ENCODE results near the gene CELF2.

DNA sequence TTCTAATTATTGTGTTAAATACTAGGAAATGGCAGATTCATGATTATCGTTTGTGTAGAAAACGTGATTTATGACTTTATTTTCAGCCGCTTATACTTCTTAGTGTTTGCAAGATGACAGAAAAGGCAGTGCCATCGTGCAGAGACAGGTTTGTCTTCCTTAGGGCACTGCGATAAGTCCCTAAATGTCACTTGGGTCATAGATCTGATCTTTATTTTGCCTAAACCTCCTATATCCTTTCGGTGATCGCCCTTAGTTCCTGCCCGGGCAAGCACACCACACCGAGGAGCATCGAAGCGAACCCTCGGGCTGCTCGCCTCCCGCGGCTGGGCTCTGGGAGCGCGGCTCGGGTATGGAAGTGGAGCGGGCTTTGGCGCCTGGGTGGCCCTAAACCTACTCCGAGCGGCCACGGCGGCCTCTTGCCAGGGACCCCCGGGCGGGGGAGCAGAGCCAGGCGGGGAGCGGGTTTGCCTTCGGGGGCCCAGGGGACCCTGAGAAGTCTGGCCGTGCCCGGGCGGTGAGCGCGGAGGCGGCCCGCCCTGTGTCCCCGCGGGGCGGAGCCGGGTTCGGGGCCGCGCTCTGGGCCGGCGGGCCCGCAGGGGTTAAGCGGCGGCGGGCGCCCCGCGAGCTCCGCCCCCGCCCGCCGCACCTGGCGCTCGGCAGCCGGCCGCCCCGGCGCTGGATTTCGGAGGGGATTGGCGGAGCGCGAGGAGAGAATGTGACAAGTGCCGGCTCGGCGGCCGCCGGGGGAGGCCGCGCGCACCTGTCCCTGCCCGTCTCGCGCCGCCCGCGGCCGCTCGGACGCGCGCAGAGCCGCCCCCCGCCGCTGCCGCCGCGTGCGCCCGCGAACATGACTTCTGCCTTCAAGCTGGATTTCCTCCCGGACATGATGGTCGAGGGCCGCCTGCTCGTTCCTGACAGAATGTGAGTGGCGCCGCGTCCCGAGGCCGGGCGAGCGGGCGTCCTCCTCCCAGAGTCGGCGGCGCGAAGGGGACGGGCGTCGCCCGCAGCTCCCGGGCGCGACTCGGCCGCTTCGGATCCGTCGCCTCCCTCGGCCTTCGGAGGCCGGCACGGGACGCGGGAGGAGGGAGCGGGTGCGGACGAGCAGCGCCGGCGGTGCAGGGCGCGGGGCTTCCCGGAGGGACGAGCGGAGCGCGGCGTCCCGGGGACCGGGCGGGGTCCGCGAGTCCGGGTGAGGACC lies at the start of gene CELF2:
CELF2 (plus strand) TSS at position 633 of the 1,201 bp plus-strand sequence.
- RRBS: 2% methylated on average over 75 of the region's 148 CpGs

GRCh38 chr10:11020078-11020277 lies 2.3 kb downstream of the CELF2 start:
- RRBS: no CpG with 5 or more reads among the region's 3 CpGs

DNA sequence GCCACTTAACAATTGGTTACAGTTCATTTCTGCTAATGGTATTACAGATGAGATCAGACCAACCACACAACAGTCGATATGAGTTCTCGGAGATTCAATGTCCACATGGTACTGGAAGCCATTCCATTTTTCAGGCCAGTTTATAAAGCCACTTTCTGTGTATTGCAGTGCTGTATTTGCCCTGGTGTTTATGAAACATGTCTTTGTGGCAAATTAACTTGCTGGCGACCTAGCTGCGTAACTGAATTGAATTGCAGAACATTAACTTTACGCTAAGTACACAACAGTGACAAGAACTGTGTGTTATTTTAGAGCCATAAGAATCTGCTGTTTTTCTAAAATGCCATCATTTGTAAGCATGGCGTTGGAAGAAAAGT lies 76.3 kb downstream of the CELF2 start:
- RRBS: no CpG with 5 or more reads among the region's 6 CpGs

DNA sequence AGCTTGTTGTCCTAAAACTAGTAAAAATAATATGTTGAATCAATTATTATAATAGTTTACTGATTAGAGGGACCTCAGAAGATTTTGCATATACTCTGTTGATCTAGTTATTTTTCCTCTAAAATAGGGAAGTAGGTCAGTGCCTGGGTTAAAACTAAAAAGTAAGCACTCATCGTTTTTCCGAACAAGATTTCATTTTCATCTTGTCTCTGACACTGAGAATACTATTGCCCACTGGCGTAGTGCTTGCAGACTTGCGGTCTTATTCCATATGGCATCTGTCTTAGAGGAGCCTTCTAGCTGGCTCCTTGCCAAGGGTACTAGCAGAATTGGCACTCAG lies 143.3 kb downstream of the CELF2 start:
- RRBS: no CpG with 5 or more reads among the region's 4 CpGs

GRCh38 chr10:11166777-11167810 lies 149.4 kb downstream of the CELF2 start:
- RRBS: no CpG with 5 or more reads among the region's 12 CpGs

DNA sequence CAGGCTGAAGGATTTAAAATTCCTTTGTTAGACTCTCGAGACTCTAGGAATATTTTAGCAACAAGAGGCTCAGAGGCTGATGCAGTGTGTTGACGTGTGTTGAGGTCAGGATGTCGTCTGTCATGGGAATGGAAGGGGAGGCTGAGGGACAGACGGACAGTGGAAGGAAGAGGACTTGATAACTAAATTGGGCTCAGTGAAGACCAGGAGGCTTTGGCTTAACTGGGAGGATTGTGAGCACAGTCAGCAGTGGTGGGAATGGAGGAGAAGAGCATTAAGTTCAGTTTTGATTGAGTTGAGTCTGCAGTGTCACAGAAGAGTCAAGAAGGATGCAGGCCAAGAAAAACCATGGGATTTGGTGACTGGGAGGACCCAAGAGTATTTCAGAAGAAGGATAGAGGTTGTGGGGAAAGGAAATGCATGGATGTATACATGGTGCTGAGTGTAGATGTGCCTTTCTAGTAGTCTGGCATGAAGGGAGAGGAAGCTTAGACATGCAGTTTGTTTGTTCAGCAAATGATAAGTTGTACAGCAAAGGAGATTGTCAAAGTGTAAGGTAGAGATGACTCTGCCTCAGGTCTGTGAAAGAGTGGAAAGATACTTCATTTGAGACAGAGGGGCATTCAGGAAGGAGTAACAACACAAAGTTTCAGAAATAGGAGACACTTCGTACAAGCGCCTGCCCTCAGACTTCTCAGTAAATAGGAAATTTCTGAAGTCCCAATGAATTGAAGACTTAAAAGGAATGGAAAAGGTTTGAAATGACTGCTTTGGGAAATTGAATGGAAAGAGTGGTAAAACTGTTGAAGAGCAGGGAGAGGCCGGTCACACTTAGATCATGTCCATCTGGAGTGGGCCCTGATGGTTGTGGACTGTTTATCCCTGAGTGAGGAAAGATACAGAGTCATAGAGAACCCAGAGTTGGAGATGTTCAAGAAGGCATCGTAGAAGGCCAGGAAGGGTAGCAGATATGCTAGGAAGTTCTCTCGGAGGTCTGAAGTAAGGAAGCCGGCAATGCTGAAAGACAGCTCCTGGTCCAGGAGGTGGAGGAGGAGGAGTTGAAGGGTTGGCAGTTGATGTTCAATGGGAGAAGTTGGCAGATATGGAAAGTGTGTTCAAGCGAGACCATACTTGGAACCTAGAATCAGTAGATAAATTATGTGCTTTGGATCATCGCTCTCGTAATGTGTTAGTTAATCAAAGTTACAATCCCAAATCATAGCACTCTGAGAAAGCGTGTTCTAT lies 152.4 kb downstream of the CELF2 start:
- RRBS: no CpG with 5 or more reads among the region's 14 CpGs

GRCh38 chr10:11178437-11179155 lies 160.9 kb downstream of the CELF2 start:
- RRBS: no CpG with 5 or more reads among the region's 11 CpGs

DNA sequence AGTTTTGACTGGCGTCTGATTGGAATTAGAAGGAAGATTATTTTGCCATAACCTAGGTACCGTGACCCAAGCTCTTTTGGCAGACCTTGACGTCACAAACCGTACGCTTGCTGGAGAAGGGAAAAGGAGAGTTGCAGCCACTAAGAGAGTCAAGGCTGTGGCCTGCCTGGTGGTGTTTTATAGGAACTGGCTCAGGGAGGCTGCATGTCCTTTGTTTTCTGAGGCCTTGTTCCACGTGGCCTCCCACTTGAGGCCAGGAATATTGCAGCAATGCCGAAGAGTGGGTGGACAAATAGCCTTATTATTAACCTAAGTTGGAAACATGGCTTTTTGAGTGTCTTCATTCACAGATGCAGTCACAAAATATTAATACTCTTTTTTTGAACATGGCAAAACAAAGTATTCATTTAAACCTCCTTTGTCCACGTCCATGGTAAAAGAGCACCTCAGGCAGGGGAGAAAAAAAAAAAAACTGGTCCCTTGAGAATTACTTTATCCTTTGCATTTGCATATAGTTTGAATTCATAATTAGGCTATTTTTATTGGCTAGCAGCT lies 178.0 kb downstream of the CELF2 start:
- RRBS: no CpG with 5 or more reads among the region's 8 CpGs

- RRBS: no CpG with 5 or more reads among the region's 3 CpGs
Measured at GRCh38 chr10:11201856-11202088, 184.1 kb downstream of the CELF2 start.

DNA sequence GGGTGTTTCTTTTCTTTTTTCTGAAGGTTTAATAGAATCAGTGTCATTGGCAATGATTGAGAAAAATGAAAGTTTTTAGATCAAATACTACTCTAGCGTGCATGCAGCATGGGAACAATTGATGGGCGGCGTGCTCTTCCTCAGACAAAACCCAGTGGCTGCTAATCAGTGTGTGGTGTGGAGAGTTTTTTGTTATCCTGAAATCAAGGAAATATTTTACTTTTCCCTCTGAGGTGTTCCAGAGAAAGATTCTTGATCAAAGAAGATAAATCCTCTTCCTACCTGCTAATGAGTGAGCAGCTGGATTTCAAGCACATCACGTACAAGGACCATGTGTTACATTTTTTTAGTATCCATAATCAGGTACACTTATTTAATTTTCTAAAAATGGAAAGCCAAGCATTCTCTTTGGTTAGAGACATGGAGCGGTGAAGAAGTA lies 185.4 kb downstream of the CELF2 start:
- RRBS: no CpG with 5 or more reads among the region's 5 CpGs

DNA sequence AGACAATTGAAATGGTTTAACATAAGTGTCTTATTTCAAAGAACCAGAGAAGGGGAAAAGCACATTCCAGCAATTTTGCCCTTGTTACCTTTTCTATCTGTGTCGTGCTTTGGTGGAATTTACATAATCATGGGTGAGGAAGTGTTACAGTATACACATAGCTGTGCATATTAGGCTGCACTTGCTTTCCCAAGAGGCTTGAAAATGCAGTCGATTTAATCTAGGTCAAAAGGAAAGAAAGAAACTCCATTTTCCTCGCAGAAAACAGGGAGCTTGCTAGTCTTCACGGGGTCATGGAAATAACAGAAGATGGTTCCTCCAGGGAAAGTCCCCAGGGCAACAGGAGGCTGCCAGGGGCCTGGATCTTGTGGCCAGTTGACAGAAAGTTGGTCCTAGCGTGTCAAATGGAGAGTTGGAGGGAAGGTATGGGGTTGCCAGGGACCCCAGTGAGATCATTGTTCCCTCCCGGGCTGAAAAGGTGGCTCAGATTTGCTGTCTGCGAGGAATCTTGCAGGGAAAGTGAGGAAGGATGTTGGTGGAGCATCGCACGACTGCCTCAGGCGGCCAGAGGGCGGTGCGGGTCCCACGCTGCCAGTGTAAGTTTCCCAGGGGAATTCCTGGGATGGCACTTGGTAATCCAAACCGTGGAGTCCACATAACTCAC lies 189.5 kb downstream of the CELF2 start:
- RRBS: no CpG with 5 or more reads among the region's 14 CpGs

- RRBS: no CpG with 5 or more reads among the region's 8 CpGs
Measured at GRCh38 chr10:11232981-11233459, 215.3 kb downstream of the CELF2 start.

- RRBS: no CpG with 5 or more reads among the region's 19 CpGs
Measured at GRCh38 chr10:11242309-11243050, 224.8 kb downstream of the CELF2 start.

GRCh38 chr10:11256859-11257459 lies 239.3 kb downstream of the CELF2 start:
- RRBS: 98% methylated on average over 2 of the region's 16 CpGs

- RRBS: no CpG with 5 or more reads among the region's 16 CpGs
Measured at GRCh38 chr10:11332076-11333119, 279.1 kb downstream of the USP6NL start.

DNA sequence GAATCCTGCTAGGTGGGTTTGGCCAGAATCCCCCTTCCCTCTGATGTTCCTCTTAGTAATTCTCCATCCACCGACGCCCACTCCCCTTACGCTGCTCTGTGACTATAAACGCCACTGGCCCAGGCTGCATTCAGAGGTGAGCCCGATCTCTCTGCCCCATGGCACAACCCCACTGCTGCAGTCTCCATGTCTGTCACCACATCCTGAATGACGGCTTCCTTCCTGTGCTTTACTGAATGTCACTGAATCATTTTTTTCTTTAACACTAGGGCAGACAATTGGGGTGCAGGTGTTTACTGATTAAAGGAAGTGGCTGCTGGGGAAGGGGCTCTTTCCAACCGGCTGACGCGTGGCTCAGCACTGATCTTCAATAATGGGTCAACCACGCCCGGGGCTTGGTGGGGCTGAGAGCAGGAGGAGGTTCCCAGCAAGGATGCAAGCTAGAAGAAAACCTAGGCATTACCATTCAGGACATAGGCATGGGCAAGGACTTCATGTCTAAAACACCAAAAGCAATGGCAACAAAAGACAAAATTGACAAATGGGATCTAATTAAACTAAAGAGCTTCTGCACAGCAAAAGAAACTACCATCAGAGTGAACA lies 208.3 kb downstream of the USP6NL start:
- RRBS: 100% methylated on average over 5 of the region's 11 CpGs

- RRBS: no CpG with 5 or more reads among the region's 16 CpGs
Measured at GRCh38 chr10:11454161-11455610, 156.8 kb downstream of the USP6NL start.

DNA sequence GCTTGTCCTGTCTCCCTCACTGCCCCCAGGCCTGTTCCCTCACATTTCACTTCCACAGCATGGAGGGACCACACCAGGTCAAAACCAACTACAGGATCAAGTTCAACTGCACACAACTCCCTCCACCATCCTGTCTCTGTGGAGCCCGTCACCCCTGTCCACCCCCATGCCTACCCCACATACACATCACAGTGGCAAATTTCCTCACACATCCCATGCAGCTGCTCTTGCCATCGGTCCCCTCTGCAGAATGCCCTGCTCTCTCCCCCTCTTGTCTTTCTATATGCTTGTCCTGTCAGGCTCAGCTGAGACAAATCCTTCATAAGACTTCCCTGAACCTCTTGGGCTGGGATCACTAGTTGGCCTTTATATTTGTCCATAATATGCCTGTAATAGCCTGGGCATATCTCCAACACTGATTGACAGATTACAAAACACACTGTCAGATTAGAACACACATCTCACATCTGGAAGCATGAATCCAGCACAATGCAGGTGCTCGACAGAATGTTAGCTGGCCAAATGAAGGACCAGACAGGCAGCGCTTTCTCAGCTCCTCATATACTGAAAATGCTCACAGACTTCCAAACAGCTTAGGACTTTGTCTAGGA lies 153.9 kb downstream of the USP6NL start:
- RRBS: no CpG with 5 or more reads among the region's 4 CpGs

DNA sequence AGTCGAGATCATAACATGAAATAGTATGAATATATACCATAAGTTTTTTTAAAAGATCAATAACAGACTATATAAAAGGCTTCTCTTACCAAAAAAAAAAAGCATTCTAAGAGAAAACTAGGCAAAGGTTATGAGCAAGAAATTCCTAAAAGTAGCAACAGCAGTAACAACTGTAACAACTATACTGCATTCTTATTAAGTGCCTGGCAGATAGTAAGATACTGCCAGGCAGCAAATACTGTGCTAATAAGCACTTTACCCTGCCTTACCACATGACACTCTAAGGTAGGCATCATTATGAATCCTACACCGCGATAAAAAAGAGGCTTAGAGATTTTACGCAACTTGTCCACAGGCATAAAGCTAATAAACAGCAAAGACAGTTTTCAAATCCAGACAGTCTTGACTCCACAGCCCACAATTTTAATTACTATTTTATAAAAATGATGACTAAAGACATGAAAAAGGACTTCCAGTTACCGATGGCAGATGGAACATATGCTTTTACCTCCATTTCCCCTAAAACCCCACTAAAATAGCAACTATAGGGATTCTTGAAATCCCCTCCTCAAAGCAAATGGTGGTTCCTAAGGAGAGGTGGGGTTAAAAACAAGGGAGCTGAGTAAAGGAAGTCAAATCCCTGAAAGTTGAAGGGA lies 83.1 kb downstream of the USP6NL start:
- RRBS: no CpG with 5 or more reads among the region's 5 CpGs

DNA sequence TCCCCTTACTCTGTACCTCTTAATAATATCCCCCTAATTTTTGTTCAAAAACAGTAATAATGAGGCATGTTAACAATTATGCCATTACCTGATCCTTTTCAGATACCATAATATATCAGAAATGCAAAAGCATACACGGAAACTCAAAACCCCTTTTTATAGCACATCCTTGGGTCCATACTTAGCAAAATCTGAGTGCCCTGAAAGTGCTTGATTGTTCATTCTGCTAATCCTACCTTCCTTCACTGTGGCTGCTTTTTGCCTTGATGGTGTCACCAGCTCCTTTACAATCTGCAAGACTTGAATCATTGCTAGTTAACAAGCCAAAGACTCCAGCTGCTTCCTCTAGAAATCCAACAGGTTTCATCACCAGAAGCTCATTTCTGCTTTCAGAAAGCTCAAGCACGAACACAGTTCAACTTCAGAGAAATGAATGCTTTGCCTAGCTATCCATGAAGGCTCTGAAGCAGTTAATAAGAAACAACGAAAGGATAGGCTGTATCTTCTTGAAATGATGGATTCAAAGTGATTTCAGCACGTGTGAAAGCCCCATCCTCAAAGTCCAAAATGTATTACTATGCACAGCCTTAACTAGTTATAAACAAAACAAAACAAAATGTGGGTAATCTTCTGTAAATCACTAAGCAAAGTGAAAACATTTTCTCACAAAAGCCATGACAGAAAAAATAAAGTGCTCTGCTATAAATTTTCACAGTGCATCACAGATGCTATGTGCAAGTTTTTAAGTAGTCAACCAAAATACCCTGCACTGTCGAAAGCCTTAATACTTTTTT lies 37.9 kb downstream of the USP6NL start:
- RRBS: no CpG with 5 or more reads among the region's 5 CpGs

Data from PFSK-1 (cell line).